NCI-H460 (cell line): ENCODE measurements around a stretch of chr20.

DNA sequence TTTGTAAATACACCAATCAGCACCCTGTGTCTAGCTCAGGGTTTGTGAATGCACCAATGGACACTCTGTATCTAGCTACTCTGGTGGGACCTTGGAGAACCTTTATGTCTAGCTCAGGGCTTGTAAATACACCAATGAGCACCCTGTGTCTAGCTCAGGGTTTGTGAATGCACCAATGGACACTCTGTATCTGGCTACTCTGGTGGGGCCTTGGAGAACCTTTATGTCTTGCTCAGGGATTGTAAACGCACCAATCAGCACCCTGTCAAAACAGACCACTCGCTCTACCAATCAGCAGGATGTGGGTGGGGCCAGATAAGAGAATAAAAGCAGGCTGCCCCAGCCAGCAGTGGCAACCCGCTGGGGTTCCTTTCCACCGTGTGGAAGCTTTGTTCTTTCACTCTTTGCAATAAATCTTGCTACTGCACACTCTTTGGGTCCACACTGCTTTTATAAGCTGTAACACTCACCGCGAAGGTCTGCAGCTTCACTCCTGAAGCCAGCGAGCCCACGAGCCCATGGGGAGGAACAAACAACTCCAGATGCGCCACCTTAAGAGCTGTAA lies 9.2 kb upstream of the ZBP1 start:
RAMPAGE:
- cytosol, long total RNA = no peak
- long total RNA = no peak
- nucleus, long total RNA = no peak

DNA sequence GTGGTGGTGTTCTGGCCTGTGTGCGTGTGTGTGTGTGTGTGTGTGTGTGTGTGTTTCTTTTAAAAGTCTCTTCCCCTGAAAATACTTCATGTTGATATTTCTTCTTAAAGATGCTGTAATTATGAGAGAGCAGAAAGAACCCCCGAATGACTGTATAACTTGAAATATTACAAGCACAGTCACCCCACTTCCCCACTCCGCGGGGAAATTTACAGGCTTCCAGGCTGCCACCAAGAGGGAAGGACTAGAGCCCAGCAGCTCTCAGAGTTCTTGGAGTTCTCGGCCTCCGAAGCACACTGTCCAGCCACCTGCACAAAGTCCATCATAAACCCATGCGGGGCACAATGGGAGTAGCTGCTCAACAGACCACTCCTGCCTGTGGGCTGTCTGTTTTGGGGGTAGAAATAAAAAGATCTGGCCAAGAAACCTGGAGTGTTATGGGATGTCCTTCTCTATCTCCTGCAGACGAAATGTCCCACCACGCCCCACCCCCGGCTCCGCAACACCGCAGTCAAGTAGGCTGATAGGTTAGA lies 26.2 kb downstream of the PMEPA1 start:
RAMPAGE:
- cytosol, long total RNA = no peak
- long total RNA = no peak
- nucleus, long total RNA = no peak

RAMPAGE:
- cytosol, long total RNA = no peak
- long total RNA = no peak
- nucleus, long total RNA = no peak
Measured at GRCh38 chr20:57701039-57701669, 8.7 kb downstream of the PMEPA1 start.

GRCh38 chr20:57705403-57706017 lies 4.3 kb downstream of the PMEPA1 start:
RAMPAGE:
- cytosol, long total RNA = no peak
- long total RNA = no peak
- nucleus, long total RNA = no peak

DNA sequence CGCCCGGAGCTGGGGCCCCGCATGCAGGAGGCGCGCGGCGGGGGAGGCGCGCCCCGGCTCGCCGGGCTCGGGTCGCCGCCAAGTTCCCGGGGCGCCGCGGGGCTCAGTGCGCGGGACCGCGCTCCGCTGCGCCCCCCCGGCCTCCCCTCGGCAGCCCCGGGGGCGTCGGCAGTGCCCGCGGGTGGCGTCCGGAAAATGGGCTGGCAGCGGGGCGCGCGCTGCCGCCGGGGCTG lies 250 bp downstream of the PMEPA1 start:
RAMPAGE:
- cytosol, long total RNA = no peak
- long total RNA = no peak
- nucleus, long total RNA = no peak

GRCh38 chr20:57718388-57719131 lies 8.7 kb upstream of the PMEPA1 start:
RAMPAGE:
- cytosol, long total RNA = no peak
- long total RNA = no peak
- nucleus, long total RNA = no peak

RAMPAGE:
- cytosol, long total RNA = no peak
- long total RNA = no peak
- nucleus, long total RNA = no peak
Measured at GRCh38 chr20:57747906-57748312, 38.1 kb upstream of the PMEPA1 start.

DNA sequence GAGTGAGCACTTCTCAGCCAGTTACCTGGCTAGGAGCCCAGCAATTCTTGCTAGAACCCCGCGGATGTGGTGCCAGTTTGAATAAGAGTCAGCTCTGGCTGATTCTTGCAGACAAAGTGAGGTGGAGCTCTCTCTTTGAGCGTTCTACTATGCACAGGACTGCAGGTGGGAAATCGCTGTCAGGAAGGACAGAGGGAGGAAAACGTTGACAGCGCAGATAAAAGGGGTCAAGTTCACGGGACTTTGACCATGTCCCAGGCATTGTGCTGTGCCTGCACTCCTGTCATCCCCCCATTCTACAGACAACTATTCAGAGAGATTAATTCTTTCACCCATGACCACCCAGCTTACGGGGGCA lies 15.2 kb upstream of the C20orf85 start:
RAMPAGE:
- cytosol, long total RNA = no peak
- long total RNA = no peak
- nucleus, long total RNA = no peak

DNA sequence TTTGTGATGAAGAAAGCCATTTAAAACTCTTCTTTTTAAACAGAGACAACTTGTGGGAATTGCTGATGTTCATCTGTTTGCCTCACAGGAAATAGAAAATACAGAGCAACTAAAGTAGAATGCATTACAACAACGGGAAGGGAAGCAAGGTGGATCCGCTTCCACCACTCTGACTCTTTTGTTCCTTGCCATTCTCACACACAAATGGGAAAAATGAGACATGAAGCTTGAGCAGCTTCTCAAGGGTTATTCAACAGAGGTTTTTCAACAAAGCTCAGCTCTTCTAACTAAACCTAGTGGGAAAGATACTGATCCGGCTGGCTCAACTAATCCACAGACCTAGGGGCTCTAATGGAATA lies 6.2 kb upstream of the RAB22A start:
RAMPAGE:
- cytosol, long total RNA = no peak
- long total RNA = no peak
- nucleus, long total RNA = no peak

DNA sequence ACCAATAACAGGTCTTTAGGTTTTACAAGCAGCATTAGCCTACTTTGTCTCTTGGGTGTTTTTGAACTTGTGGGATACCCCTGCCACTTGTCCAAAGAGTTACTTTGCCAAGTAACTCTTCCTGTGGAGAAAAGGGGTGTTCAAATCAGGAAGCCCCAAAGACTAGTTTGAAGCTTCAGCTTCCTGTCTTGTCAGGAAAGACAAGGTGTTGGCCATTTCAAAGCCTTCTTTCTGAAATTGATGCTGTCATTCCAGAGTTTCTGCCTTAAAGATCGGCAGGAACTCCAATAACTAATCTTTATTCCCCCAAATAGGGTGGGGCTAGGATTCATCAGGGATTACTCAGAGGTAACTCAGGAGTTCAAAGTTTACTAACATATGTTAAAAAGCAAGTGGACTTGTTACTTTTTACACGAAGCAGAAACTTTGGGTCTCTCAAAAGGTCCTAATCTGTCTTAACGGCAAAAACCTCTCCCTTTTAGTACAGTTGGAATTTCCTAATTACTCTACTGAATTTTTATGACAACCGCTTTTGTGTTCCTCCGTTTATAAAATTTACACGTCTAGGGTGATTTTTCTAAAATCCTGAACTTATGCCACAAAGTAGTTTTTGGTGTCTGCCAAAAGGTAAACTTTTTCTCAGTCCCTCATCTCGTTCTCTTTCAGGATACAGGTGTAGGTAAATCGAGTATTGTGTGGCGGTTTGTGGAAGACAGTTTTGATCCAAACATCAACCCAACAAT lies 1.0 kb downstream of the RAB22A start:
RAMPAGE:
- cytosol, long total RNA = no peak
- long total RNA = no peak
- nucleus, long total RNA = no peak

DNA sequence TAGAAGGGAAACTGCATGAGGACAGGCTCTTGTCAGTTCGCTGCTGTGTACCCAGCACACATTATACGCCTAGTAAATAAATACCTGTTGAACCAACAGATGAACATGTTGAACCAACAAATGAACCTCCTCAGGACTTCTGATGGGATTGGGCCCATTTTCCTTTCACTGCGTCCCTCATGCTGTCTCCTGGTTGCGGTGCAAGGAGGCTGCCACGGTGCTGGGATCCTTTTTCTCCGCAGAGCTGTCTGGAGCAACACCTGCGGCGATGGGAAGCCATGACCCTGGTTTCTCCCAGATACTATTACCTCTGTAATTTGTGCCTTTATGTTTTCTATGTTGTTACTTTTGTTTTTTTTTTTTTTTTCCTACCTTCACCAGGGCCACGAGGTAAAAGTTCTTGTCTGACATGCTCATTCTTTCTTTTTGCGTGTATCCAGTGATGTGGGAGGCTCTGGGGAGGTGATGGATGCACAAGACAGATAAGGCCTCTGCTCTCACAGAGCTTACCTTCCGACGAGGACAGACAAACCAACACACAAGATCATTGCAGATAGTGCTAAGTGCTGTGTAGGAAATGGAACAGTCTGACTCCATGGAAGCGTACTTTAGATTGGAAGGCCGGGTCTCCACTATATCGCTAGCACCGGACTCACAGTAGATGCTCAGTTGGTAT lies 1.1 kb downstream of the VAPB start:
RAMPAGE:
- cytosol, long total RNA = no peak
- long total RNA = no peak
- nucleus, long total RNA = no peak

GRCh38 chr20:58390705-58391441 lies 1.8 kb downstream of the VAPB start:
RAMPAGE:
- cytosol, long total RNA = no peak
- long total RNA = no peak
- nucleus, long total RNA = no peak

RAMPAGE:
- cytosol, long total RNA = no peak
- long total RNA = no peak
- nucleus, long total RNA = no peak
Measured at GRCh38 chr20:58596847-58597484, 54.1 kb upstream of the STX16 start.

GRCh38 chr20:58855959-58856438 lies 35.2 kb upstream of the GNAS start:
RAMPAGE:
- cytosol, long total RNA = no peak
- long total RNA = no peak
- nucleus, long total RNA = no peak

RAMPAGE:
- cytosol, long total RNA = no peak
- long total RNA = no peak
- nucleus, long total RNA = no peak
Measured at GRCh38 chr20:58890720-58891211, 455 bp upstream of the GNAS start.

RAMPAGE:
- cytosol, long total RNA = no peak
- long total RNA = no peak
- nucleus, long total RNA = no peak
Measured at GRCh38 chr20:58909009-58909898, 18.0 kb downstream of the GNAS start.

DNA sequence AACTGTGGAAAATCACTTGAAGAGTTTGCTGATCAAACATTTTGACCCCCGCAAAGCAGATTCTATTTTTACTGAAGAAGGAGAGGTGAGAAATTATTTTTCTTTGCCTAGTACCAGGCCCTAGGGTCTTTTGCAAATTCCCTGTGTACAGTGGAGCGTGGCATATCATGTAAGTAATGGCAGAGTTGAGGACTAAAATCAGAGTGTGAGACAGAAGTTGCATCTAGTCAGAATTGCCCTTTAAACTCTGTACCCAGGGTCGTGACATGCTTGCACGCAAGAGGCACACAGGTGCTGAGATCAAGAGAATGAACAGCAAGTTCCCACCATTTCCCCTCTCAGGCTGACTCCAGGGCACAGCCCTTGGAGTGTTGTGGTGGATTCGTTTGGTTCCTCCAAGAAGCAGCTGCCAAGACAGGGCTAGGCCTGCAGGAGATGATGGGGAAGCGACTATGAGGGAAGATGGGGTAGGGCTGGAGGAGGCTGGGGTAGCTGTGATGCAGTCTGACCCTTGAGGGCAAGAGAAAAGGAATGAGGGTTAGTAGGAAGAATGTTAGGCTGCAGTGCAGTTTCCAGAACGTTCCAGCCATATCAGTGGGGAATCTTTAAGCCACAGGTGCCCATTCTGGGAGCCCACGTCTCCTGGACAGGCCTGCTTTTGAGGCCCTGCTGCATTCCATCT lies 6.8 kb downstream of the NELFCD start:
RAMPAGE:
- cytosol, long total RNA = no peak
- long total RNA = no peak
- nucleus, long total RNA = no peak

RAMPAGE:
- cytosol, long total RNA = no peak
- long total RNA = no peak
- nucleus, long total RNA = no peak
Measured at GRCh38 chr20:59002571-59003730, 4.1 kb downstream of the CTSZ start.

RAMPAGE:
- cytosol, long total RNA = no peak
- long total RNA = no peak
- nucleus, long total RNA = no peak
Measured at GRCh38 chr20:59013797-59014415, 5.3 kb upstream of the TUBB1 start.

DNA sequence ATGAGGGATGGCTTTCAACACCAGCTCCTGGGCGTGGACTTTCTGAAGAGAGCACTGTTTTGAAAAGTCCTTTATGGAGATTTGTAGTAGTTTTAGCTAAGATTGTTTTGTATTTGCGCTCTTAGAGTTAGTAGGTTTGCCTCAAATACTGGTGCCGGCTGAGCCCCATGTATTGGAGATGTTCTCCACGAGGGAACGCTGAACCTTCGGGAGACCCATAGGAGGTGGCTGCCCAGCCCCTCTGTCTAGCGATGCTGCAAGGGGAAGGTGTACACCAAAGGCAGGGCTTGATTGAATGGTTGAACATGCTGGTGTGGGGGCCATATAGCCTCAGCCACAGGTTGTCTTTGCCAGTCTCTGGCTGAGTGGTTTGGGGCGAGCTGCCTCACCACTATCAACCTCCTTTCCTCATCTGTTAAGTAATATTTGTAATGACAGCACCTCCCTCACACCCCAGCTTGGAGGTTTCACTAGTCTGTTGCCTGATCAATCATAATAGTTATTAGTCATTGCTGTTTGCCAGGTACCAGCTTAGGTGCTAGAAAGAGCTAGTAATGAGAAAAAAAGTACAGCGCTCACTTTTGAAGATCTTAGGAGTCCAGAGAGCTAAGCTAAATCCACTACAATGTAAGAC lies 11.9 kb upstream of the ZNF831 start:
RAMPAGE:
- cytosol, long total RNA = no peak
- long total RNA = no peak
- nucleus, long total RNA = no peak